Left common carotid artery plus branches (tissue), 1 donor: Measurements from ENCODE around the genes GANAB, TTC9C and MARK2.

DNA sequence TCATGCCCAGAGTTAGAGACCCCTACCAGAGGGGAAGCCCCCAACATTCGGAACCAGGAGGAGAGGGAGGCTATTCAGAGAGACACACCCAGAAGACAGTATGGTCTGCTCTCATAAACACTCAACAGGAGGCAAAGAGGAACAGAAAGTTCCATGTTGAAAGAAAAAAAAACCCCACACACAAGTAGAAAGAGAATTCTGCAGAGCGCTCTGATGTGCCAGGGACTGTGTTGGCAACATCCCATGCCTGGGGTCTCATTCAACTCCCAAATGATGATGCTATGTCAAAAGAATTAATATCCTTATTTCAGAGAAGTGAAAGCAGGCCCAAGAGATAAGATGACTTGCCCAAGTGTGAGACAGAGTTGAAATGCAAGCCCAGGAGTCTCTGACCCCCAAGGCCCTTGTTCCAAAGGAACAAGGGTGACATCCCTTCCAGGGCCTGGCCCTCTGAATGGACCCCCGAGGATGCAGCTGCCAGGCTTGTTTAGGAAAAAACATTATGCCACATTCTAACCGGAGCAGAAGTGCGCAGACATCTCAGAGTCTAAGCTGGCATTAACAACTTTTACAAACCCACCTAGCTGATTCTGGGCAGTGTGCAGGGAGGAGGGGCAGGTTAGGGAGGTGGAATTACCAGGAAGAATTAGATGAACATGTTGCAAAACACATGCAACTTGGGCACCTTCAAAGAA, 5.0 kb downstream of the AHNAK start:
- PRO-cap = no peak

DNA sequence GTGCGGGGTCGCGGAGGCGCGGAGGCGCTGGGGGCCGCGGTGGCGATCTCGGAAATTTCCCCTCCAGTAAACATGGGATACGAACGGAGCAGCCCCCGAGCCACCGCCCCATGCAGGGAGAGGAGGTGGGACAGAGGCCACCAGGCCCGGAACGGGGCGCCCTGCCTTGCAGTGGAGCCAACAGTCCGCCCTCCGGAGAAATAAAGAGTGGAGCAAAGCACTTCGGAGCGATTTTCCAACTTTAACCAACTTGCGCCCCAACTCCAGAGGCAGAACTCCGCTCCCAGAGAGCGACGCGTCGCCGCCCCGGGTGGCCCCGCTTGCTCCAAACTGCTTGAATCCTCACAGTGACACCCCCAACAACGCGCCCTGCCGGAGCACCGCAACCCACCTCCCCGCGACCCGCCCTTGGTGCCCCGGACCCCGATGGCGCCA, 385 bp downstream of the AHNAK start:
- PRO-cap = no peak

- PRO-cap = no peak
Measured at GRCh38 chr11:62552312-62552802, 5.8 kb upstream of the AHNAK start.

GRCh38 chr11:62560025-62560729, 13.5 kb downstream of the EEF1G start:
- PRO-cap = no peak

GRCh38 chr11:62646438-62647288, at the start of gene GANAB:
Gene GANAB (minus strand): TSS chr11:62646613.
- PRO-cap = unidirectional peak, minus-strand start at chr11:62646602

DNA sequence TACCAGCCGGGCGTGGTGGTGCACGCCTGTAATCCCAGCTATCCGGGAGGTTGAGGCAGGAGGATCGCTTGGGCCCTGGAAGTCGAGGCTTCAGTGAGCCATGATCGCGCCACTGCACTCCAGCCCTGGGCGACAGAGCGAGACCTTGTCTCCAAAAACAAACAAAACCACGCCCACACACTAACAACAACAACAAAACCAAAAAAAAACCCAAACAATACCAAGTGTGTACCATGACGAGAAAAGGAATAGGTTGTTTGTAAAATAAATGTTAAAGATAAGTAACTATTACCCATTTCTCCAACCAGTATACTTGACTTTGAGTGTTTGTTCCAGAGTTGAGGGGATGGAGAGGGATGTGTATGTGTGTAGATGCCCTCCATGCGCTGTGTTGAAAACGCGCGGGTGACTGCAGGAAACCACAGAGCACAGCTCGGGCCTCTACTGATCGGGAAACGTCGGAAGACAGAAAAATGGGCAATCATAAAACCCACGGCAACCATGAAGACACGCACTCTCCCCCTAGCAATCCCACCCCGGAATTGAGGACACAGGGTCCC, 445 bp upstream of the UQCC3 start:
- PRO-cap = no peak

DNA sequence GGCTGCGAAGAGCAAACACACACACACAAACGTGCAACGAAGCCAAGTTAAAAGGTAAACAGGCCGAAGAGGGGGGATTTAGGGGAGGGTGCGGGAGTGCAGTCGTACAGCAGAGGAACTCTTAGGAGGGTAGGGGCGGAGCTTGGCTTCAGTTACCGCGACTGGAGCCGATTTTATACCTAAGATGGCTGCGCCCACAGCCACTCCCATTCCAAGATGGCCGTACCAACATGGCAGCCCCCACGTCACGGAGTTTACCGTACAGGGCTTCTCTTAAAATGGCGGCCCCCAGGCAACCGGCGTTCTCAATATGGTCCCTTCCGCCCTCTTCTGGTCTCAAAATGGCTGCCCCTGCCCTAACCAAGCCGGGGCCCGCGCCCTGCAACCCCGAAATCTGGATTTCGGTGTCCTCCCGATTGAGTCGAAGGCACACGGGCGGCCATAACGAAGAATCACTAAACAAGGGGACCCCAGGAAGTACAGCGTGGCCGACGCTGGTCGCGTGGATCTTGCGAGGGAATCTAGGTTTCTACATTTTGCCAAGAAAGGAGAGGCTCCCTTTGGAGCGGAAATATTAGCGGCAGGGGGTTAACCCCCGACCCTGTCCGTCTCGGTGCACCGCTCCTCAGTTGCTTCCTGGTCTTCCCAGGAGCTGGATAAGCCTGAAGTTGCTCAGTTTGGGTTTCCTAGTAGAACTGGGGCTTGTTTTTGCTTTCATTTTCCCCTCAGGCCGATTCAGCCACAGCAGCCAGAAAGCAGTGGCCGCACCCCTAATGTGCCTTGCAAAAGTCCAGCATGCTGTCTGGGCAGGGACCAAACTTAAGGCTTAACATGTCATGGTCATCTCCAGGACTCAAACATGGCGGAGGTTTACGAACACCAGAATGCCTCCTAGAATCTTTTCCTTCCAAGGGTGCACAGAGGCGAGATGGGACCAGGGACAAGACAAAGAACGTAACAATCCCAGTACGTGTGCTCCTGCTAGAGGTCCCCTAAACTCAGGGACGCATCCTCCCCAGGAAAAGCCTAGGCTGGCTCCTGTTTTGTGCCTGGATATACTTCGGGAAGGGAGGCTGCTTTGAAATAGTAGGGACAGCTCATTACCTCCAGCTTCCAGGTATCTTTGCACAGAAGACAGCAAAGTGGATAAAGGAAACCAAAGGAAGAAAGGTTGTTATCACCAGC, 2.3 kb downstream of the GNG3 start:
- PRO-cap = bidirectional peak, plus-strand start at position 339 of the sequence, minus-strand start at position 123 of the sequence

GRCh38 chr11:62728001-62729037, at the start of gene TTC9C:
Gene TTC9C (plus strand): TSS chr11:62728486.
- PRO-cap = unidirectional peak, plus-strand start at chr11:62728471

GRCh38 chr11:62788835-62789915, 2.0 kb downstream of the TMEM179B start:
- PRO-cap = no peak

DNA sequence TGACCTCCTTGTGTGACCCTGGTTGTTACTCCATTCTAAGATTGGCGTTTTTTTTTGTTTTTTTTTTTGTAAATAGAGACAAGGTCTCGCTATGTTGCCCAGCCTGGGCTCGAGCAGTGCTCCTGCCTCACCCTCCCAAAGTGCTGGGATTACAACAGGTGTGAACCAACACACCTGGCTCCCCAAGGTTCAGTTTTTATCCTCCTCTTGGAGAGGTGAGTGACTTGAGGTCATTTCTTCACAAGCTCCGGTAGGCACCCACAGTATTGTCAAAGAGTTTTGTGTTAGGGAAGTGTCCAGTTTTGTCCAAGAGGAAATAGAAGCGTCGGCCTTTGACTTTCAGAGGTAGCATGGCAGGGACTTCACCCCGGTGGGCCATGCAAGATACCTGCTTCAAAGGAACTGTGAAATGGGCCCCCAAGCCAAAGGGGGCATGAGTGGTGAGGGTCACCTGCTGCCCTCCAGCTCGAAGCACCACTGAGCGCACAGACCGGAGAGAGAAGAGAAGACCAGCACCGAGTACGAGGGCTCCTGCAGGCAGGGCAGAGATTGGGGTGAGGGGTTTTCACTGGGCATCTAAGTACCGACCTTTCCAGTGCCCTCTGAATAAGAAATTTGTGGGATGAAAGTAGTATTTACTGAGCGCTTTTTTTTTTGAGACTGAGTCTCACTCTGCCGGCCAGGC, 1.3 kb downstream of the TMEM223 start:
- PRO-cap = no peak

- PRO-cap = no peak
Measured at GRCh38 chr11:62824138-62824807, 7.6 kb downstream of the STX5 start.

DNA sequence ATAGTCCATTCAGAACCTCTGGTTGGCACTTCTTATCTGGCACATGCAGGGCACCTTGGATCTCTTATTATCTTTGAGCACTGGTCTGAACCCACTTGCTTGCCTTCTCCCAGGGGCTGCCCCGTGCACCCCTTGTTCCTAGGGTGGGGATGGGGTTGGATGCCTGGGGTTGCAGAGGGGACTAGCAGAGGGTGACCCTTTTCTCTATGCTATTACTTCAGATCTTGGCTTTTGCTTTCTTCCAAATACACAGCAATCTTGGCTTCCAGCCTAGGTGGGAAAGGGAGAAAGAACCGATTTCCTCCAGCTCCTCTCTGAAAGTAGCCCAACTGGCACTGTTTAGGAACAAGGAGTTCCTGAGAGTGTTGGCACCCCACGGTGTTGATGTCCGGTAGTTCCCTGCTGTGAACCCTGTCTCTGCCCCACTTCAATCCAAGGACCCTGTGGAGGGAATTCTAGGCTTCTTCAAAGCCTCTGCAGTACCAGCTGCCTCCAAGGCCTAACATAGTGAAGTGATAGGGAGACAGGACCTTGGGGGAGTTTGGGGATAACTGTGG, 1.2 kb upstream of the SLC3A2 start:
- PRO-cap = no peak

GRCh38 chr11:63245583-63246072, 2.2 kb upstream of the SLC22A25 start:
- PRO-cap = no peak

DNA sequence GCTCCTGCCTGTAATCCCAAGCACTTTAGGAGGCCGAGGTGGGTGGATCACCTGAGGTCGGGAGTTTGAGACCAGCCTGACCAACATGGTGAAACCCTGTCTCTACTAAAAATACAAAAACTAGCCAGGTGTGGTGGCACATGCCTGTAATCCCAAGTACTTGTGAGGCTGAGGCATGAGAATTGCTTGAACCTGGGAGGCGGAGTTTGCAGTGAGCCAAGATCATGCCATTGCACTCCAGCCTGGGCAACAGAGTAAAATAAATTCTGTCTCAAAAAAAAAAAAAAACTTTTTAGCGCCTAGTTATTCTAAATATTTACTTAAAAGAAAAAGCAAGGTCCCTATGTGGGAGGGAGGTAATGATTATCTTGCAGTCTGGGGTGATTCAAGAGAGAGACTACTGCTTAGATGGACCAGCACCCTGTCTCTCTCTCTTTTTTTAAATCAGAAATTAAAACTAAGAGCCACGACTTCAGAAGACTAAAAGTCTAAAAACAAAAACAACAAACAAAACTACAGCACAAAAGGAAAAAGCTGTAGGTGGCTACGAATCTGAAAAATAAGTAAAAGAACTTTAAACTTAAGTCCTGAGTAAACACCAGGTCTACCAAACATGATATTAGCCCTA, 4.3 kb upstream of the SLC22A25 start:
- PRO-cap = no peak

- PRO-cap = no peak
Measured at GRCh38 chr11:63531082-63531820, 5.4 kb upstream of the PLAAT4 start.

- PRO-cap = no peak
Measured at GRCh38 chr11:63583218-63583829, 20.1 kb upstream of the PLAAT2 start.

DNA sequence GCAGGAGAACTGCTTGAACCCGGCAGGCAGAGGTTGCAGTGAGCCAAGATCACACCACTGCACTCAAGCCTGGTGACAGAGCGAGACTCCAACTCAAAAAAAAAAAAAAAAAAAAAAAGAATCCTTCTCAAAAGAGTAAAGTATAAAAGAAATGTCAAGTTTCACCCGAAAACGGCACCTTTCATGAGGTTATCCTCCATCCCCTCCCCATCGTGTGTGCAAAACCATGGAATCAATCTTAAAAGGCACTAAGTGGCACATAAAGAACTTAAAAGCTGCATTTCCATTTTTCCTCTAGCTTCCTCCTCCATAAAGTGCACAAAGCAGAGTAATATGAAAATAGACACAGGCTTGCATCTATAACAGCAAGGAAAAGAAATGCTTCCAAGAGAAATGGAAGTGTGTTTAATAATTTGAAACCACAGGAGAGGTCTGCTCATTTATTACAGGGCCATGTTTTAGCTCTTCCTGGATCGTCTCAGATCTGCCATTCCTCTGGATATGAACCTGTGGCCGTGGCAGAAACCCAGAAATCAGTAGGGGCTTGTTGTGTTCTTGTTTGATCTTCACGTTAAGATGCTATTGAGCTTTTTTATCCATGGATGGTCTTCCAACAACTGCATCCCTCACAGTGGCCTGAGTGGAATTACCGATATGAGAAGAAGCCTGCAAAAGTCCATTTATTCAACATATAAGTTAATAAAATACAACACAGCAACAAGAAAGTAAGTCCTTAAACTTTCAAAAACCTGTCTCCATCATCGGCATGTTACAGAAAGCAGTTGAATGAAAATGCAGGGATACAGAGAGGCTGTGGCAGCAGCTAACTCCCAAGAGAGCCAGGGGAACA, 14.7 kb upstream of the PLAAT3 start:
- PRO-cap = no peak

GRCh38 chr11:63763358-63763889, 5.2 kb downstream of the ZFTA start:
- PRO-cap = no peak

DNA sequence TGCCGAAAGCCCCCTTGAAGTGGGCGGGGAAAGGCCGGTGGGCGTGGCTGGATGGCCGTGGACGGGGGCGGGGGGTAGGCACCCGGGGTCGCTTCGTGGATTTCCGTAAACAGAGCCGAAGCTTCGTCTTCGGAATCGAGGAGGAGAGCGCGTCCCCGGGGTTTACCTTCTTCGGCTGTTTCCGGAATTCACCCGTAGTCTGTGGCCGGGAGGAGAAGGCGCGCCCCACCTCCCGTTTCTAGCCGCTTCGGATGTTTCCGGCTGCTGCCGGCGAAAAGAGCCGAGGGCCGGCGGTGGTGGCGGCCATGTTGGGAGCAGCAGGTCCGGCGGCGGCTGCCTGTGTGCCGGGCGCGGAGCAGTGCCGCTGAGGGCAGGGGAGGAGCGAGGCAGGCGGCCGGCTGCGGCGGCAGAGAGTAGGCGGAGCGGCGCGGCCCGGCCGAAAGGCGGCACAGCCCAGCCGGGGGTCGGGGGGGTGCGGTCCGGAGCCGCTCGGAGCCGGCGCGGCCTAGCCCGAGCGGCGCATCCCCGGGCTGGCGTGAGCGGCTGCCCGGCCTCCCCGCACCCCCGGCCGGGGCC, at the start of gene MARK2:
MARK2 (plus strand) TSS at position 290 of the 576 bp plus-strand sequence.
- PRO-cap = bidirectional peak, plus-strand start at position 131 of the sequence, minus-strand start outside the sequence; unidirectional peak, plus-strand start at position 131 of the sequence; unidirectional peak, plus-strand start at position 306 of the sequence

GRCh38 chr11:63839397-63840397, 787 bp downstream of the MARK2 start:
- PRO-cap = no peak